Measurements from ENCODE around the genes TARBP2 and HOXC9.

DNA sequence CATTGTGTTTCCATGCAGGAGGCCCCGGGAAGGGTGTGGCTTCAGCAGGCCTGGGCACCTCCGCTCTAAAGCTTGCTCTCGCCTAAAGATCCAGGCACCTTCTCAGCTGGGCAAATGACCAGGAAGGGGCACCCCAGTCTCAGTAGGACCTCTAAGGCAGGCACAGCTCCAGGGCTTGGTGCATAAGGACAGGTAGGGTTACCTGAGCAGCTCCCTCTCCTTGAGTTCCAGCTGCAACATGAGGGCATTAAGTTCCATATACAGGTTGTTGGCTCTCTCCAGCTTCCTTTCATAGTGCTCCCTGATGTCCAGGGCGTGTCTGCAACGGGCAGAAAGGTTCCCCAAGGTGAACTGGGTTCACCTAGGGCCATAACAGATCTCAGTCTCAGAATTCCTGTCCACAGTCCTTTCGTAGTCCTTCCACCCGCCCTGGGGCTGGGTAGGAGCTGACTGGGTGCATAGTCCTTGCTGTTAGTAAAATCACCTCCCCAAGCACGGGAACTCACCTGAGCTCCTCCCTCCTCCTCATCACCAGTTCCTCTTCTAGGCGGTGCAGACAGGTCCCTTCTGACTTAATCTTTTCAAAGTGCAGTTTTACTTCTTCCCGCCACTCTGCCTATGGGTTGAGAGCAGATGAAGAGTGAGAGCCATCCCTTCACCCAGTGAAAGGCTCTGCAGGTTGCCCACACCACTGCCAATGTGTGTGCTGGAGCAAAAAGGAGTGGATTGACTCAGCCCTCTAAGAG lies 15.7 kb downstream of the MAP3K12 start:
- PRO-cap = no peak

DNA sequence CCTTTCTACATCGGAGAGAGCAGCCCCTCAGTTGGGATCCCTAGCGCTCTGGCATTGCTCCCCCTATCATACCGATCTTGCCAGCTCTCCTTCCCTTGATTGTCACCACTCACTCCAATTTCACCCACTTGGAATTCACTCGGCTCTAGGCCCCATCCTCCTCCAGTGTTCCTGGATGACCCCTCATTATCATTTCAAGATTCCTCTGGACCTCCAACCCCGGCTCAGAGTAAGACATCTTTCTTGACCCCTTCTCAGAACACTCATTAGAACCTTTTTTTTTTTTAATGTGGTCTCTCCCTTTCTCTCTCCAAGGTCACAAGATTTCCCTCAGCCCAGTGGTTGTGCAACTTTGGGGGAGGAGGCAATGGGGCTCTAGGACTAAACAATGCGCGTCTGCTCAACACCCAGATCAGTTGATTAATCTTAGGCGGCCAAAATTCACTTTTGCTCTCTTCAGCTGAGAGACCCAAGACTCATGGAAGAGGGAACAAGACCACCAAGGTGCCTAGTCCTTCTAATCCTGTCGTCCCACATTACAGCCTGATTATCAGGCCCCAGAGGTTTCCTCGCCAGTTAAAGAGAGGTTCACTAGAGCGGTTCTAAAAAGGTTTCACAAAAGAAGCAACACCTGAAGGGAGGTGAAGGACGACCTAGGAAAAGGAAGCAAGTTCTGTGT lies 781 bp upstream of the MAP3K12 start:
- PRO-cap = no peak

- PRO-cap = bidirectional peak, plus-strand start at chr12:53501000, minus-strand start at chr12:53500673; bidirectional peak, plus-strand start at chr12:53501314, minus-strand start at chr12:53501215; bidirectional peak, plus-strand start at chr12:53501586, minus-strand start at chr12:53501550
Measured at GRCh38 chr12:53500868-53501964, at the start of gene TARBP2. Gene TARBP2 (plus strand): TSS chr12:53501283.

DNA sequence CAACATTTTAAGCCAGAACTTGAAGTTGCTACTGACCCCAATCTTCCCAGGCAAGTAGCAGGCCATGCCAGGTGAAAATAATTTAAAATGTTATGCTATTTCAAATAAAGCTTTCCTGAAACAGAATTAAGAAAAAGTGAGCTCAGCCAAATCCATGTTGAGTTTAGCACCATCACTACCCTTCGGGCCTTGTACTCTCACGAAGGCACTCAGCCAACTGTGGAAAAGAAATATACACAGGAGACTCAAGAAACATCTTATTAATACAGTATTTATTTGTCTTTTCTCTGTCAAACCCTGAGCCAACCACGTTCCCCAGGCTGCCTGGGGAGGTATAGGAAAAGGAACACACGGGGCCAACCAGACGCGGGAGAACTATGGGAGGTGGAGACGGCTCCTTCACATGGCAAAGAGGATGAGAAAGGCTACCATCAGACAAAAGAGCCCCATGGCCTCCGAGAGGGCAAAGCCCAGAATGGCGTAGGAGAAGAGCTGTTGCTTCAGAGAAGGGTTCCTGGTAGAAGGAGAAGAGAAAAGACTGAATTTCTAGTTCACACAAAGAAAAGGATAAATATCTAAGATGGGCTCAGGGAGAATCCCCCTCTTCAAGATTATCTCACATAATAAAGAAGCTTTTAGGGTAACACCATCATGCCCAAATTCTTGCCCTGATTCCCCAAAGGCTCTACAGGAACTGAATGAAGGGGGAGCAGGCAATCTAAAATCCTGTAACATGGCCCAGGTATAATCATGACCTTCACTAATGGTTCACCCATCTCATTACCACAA lies 10.8 kb downstream of the ATP5MC2 start:
- PRO-cap = no peak

GRCh38 chr12:53961388-53962072 lies 6.8 kb downstream of the HOXC12 start:
- PRO-cap = no peak

- PRO-cap = no peak
Measured at GRCh38 chr12:53963908-53964288, 9.0 kb upstream of the HOXC11 start.

DNA sequence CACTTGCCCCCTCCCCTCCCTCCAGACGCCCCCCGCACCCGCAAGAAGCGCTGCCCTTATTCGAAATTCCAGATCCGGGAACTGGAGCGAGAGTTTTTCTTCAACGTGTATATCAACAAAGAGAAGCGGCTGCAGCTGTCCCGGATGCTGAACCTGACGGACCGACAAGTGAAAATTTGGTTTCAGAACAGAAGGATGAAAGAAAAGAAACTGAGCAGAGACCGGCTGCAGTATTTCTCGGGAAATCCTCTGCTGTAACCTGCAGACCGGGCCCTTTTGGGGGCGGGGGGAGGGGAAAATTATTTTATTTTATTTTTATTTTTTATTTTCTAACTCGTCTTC lies 2.2 kb downstream of the HOXC11 start:
- PRO-cap = no peak

DNA sequence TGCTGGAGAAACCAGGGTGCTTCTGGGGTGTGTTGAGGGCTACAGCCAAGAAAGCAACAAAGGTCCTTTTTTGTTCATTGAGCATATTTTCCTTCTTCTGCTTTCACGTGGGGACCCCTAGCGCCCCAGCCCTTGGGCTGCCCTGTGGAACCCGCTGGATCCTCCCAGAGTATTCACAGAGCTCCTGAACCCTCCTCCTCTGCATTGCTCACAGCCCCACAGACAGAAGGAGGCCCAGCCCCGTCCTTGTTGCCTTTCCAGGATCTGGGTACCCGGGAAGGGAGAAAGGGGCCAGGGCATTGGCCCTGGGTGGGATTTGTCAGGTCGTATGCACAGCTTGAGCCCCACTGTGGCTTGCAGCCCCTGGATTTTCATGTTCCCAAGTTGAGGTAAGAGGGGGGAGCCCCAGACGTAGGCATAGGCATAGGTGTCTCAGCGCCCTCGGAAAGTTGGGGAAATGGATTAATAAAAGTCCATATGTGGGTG lies 3.3 kb upstream of the HOXC10 start:
- PRO-cap = no peak

DNA sequence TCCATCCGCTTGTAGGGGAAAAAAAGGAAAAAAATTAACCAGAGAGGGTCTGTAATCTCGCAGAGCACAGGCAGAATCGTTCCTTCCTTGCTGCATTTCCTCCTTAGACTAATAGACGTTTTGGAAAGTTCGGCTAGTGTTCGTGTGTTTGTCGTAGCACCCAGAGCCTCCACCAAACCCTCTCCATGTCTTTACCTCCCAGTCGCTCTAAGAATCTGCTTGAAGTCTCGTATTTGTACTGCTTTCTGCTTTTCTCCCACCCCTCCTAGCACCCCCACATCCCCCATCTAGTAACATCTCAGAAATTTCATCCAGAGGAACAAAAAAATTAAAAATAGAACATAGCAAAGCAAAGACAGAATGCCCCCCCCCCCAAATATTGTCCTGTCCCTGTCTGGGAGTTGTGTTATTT lies 4.8 kb downstream of the HOXC10 start:
- PRO-cap = no peak

DNA sequence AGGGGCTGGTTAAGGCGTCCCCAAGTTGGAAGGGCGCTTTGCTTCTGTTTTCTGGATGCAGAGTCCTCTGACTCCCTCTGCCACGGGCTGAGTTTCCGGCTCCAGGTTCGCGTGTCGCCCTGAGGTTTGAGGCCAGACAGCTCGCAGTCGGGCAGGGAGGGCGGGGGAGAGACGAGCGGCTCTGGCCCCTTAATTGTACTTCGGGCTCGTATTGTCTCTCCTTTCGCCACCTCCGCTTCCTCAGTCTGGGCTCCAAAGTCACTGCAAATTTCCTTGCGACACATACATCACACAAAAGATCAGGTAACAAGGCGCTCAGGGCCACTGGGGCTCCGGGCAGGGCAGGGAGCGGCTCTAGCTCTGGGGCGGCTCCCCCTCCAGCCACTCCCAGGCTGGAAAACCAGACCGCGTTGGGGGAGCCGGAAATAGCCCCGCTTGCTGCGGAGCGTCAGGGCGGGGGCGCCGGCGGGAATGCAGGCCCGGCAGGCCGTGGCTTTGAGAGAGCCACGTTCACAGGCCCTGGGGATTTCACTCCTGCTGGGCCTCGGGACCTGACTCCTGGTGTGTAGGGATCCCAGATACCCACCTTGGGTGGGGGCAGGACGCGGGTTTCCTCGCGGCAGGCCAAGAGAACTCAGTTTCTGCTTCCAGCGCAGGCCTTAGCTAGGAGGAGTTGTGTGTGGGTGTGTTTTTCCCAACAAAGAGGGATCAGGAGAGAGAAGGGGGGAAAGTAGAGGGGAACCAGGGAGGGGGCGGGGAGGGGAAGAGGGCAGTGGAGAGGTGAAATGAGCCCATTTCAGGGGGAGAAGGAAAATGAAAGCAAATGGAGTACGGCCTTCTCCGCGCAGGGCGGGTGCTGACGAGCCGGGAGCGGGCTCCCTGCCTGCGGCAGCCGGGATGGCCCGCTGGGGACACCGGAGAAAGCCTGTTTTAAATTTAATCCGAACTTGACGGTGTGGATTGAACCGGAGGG lies 4.4 kb upstream of the HOXC9 start:
- PRO-cap = no peak

GRCh38 chr12:53999921-54000871 lies at the start of gene HOXC9:
Gene HOXC9 (plus strand): TSS chr12:54000161.
- PRO-cap = no peak

GRCh38 chr12:54004825-54005158 lies 4.0 kb upstream of the HOXC8 start:
- PRO-cap = no peak

DNA sequence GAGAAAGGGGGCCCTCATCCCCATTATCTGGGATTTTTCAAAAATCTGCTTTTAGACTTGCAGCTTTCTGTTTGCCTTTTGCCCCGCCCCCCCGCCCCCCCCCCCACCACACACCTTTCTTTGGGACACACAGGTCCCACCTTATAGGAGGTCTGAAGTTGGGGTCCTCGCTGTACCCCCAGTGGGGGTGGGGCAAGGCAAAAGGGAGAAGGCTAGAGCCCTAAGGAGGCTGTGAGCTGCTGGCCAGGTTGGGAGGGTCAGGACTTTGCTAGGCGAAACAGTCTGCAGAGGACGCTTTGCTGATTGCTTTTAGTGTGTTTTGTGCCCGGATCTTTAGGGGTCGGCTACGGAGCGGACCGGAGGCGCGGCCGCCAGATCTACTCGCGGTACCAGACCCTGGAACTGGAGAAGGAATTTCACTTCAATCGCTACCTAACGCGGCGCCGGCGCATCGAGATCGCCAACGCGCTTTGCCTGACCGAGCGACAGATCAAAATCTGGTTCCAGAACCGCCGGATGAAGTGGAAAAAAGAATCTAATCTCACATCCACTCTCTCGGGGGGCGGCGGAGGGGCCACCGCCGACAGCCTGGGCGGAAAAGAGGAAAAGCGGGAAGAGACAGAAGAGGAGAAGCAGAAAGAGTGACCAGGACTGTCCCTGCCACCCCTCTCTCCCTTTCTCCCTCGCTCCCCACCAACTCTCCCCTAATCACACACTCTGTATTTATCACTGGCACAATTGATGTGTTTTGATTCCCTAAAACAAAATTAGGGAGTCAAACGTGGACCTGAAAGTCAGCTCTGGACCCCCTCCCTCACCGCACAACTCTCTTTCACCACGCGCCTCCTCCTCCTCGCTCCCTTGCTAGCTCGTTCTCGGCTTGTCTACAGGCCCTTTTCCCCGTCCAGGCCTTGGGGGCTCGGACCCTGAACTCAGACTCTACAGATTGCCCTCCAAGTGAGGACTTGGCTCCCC lies 1.4 kb downstream of the HOXC6 start:
- PRO-cap = no peak

DNA sequence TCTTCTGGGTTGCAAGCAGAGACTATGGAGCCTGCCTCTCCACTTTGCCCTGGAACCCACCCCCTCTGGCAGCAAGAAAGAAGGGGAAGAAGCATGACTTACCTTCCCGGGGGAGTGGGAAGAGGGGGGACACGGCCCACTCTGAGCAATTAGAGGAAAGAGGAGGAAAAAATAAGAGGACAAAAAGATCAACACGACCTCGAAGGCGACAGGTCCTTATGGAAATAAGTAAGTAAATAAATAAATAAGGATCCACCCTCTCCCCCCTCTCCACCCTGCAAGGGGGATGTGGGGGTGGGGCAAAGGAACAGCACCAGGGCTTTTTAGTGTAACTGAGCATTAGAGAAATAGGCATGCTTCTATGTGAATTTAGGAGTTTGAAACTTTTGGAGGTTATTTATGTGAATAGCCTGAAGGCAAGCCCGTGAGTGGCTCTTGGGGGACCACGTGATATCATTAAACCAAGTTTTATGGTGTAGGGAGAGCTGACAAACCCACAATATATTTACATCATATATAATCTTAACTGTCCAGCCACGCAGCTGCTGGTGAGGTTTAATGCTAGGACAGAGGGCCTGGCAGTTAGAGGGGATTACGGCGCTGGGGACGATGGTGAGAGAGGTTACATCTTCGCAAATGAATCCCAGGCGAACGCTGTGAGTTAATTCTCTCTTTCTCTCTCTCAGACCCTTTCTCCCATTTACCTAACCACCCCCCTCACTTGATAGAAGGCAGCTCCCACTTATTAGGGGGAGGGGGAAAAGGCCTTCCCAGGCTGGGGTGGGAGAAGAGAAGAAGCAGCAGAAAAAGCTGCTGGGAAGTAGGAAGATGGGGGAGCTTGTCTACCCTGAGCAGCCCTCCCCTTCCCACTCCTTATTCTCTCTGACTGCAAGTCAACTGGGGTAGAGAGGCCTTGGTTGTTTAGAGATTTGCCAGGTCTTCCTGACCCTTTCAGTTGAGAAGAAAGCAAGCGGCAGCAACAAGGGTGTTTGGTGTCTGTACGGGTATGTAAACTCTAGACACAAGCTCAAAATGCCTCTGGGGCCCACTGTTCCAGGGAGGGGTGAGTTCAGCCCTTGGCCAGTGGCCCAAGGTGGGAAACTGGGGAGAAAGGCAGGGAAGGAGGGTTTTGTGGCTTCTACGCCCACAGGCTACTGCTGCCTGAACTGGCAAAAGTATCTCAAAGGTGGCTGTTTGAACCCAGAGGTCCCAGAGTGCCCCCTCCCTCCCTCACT lies 4.9 kb downstream of the HOXC5 start:
- PRO-cap = no peak

GRCh38 chr12:54051970-54052634 lies 1.5 kb upstream of the HOXC4 start:
- PRO-cap = no peak

DNA sequence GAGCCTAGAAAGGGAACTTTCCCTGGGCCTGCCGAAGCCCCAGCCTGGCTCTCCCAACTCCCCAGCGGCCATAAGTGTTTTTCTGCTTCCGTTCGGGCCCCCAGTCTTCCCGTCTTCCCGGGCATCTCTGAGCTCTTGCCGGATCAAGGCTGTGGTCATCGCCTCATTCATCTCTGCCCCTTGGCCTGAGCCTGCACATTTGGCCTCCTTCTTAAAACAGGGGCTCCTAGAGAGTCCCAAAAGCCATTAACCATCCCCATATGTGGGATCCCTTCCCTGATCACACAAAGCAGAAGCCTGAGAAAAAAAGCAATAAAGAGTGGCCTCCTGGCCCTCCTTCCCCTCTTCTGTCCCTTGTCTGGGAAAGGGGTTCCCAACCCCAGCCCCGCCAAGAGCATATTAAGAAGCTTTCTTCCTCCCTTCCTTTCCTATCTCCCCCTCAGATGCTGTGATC lies 26.8 kb downstream of the HOXC4 start:
- PRO-cap = no peak

GRCh38 chr12:54140745-54141473 lies 47.9 kb downstream of the SMUG1 start:
- PRO-cap = no peak

DNA sequence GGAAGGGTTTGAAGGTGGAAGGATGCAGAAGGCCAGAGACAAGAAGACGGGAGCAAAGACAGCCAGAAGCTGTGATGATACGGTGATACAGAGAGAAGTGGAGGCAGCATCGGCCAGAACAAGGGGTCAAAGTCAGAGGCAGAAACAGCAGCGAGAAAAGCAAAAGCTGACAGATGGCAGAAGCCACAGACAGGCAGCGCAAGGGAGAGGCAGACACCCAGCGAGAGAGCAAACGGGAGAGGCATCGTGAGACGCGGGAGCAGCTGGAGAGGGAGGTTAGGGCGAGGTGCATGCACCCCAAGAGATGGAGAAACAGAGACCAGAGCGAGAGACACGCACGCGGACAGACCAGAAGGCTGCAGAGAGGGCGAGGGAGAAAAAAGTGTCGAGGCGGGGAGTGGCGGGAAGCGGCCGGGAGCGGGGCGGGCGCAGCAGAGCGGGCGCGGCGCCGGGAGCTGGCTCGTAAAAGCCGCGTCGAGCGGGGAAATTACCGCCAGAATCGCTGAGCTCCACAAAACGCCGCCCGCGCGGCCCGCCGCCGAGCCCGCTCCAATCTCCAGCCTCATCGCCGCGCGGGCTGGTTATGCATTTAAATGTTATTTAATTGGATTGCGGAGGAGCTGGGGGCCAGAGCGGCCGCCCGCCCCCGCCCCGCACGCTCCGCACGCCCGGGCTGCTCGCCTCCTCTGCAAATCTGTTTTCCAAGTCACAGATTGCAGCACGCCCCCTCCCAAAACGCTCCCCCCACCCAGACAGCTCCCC lies 15.6 kb downstream of the SMUG1 start:
- PRO-cap = no peak

GRCh38 chr12:54175546-54175807 lies 13.3 kb downstream of the SMUG1 start:
- PRO-cap = no peak

DNA sequence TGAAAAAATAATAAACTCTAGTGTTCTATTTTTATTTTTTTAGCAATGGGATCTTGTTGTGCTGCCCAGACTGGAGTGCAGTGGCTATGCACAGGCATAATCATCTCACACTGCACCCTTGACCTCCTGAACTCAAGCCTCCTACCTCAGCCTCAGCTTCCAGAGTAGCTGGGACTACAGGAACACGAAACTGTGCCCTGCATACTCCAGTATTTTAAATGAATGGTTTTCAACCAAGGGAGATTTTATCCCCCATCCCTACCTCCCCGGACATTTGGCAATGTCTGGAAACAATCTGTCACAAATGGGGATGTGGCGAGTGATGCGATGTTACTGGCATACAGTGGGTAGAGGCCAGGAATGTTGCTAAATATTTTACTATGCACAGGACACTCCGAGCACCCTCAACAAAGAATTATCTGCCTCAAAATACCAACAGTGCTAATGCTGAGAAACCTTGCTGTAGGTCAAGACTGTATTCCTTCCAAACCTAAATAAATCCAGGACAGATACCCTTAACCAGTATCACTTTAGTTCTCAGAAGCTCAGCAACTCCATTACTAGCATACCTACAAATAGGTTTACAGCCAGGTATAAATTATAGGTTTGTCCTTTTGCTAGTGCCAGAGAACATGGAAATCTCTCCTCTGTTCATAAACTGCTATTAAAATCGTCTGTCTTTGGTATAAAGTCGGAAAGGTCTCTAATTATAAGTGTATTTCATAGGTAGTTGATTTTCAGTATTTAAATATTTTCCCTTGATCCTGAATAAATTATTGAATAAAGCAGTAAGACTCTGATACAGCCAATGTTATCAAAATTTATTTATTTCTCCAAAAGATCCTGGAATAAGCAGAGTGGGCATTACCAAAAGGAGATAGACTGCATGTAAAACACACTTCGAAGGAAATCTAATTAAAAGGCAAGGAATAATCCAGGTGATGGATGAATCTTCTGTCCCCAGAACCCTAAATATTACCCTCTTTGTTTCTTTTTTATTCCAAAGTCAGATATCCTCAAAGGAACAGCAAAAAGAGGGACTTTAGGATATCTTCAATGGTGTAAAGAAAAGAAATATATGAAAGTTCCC lies 1.8 kb downstream of the CBX5 start:
- PRO-cap = no peak

Data from left ventricle myocardium (tissue), 1 donor.